Renal cortical epithelial cell (primary cell): ENCODE measurements around a stretch of chr2.

- RRBS: no CpG with 5 or more reads among the region's 2 CpGs
Measured at GRCh38 chr2:157836548-157836817, 39.6 kb downstream of the ACVR1 start.

GRCh38 chr2:158056952-158057485, 44.7 kb upstream of the UPP2 start:
- RRBS: no CpG with 5 or more reads among the region's 3 CpGs

DNA sequence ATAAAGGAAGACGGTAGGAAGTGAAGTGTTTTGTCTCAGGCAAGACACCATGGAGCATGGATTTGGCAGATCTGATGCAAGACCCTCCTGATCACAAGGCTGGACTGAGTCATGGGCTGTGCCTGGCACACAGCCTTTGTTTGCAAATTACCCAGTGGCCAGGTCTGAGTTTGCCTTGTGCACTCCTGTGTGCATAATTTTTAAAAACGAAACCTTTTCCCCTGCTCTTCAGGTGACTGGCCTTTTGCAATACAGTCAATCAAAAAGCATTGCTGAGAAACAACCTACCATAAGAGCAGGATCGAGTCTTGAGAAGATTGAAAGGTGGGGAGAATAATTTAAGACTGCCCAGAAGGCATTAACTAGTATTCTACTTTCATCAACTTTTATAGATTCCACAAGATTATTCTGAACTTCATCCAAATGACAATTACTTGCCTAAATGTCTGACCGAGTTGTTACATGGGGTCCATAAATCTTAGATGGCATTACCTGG, 1.8 kb upstream of the UPP2 start:
- RRBS: no CpG with 5 or more reads among the region's 4 CpGs

- RRBS: no CpG with 5 or more reads among the region's 2 CpGs
Measured at GRCh38 chr2:158558240-158558663, 101.5 kb downstream of the PKP4 start.

DNA sequence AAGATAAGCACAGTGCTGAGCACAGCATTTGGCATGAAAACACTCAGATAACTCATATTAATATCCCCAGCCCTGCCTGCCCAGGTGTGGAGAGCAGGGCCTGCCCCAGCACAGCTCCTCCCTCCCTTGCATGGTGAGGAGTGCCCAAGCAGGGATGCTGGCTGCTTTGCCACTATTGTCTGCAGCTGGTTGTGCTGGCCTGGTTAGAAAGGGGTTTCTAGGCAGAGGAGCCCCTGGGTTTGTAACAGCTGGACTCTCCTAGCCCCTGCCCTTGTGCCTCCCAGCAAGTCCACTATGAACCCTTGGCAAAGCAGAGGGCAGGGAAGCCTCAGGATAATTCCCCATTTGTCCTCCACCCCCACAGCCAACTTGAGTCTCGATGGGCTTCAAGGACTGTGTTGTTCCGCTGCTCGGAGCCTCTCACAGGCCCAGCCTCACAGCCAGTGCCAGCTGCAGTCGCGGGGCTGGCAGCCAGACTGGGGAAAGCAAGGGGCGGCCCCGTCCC, 72.1 kb upstream of the DAPL1 start:
- RRBS: no CpG with 5 or more reads among the region's 7 CpGs

GRCh38 chr2:159137804-159138233, 148.7 kb downstream of the WDSUB1 start:
- RRBS: no CpG with 5 or more reads among the region's 5 CpGs

GRCh38 chr2:159141165-159141740, 145.2 kb downstream of the WDSUB1 start:
- RRBS: no CpG with 5 or more reads among the region's 4 CpGs

- RRBS: no CpG with 5 or more reads among the region's 6 CpGs
Measured at GRCh38 chr2:159372932-159373415, 86.5 kb upstream of the WDSUB1 start.

- RRBS: no CpG with 5 or more reads among the region's 3 CpGs
Measured at GRCh38 chr2:159385014-159385404, 98.5 kb upstream of the WDSUB1 start.

DNA sequence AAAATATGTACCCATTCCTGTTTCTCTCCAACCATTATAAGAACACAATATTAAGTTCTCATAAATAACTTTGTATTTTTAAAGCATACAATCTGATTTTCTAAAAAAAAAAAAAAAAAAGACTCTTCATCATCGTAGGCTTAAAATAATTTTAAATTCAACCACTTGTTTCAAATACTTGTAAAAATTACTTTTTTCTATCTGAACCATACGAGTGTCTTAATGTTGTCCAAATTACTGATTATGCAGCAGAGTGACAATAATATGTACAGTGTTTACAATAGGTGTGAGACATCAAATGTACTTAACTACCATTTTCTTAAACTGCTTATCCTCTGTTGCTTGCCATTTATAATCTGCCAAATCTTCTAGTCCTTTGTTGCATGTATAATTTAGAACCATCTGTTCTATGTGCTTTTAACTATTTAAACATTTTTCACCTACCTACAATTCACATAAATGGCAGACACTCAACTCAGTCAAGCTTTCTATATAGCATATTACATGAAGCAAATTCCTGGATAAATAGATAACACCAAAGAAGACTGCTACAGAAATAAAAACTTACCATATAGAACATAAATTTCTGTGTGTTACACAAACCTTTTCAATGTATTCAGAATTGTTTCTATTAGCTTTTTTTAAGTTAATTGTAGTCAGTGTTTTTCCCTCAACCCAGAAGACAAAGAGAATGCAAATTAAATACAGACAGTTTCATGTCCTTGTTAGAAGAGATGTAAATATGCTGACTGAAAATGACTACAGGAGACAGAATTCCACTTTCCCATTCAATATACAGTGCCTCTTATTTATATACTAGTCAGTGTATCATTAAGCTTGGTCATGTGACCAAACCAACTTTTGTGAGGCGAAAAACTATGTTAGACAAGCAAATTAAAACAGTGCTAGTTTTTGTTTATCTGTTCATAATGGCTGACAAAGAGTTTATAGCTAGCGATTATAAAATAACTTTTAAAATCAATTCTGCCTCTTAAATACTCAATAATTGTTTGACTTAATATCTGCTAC, 2.7 kb downstream of the BAZ2B start:
- RRBS: no CpG with 5 or more reads among the region's 4 CpGs

DNA sequence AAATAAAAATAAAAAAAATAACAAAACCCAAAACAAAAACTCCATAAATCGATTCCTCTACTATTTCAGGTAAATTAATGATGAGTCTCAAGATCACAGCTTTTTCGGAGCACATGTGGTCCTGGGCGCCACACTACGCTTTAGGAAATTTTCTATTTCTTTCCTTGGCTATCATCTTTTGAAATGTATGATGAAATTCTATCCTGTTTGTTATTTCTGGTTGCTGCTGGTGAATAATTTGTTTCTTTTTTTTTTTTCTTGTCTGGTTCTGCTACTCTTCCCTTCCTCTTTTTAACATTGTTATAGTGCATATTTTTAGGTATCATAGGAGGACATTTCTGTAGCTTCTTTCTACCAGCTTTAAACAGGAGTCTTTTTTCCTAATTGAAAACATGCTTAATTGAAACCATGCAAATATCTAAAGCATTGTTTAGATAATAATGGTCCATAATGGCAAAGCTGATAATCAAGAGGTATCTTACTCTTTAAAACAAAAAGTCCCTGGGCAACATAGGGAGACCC, 19.1 kb upstream of the BAZ2B start:
- RRBS: no CpG with 5 or more reads among the region's 4 CpGs

GRCh38 chr2:159718679-159719199, 6.4 kb downstream of the MARCHF7 start:
- RRBS: no CpG with 5 or more reads among the region's 10 CpGs

DNA sequence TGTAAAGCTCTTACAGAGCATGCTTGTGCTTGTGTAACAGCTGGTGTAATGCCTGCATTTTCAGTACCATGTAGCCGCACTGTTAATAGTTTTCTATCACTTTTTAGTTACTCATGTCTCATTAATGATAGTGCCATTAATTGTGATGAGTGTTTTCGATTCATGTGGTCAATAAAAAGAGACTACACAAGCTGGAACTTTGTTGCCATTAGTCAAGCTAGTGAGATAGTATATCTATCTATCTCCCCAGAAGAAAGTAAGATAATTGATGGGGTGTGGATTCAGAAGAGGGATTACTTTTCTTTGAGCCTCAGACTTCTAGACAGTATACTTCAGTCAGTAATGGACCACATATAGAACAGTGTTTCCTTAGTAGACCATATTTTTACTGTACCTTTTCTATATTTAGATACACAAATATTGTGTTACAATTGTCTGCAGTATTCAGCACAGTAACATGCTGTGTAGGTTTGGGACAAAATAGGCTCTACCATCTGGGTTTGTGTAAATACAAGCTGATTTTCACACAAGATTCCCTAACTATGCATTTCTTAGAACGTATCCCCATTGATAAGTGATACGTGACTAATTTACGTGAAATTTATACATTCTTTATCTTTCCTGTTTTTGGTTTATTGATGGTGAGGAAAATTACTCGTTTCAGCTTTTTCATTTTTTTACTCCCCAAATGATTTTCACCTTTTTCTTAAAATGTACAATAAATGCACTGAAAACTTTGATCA, 27.6 kb downstream of the CD302 start:
- RRBS: no CpG with 5 or more reads among the region's 6 CpGs

DNA sequence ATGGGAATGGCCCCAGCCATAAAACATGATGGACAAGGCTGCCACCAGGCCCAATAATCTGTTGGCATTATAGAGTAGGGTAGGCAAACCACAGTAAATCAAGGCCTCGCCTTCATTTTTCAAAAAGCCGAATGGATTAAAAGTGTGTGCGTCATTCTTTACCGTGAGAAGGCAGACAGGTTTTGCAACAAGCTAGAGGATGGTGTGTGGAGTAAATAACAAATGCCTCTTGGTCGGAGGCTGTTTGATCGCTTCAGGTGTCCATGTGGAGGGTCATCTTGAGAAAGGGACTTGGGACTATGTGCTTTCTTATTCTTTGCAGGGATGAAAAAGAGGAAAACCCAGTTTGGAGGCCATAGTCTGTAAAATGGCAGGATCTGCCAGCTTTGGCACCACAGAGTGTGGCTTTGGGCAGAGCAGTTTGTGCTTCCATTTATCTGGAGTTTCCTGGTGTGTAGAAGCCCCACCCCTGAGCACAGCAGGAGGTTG, 57.1 kb upstream of the ITGB6 start:
- RRBS: no CpG with 5 or more reads among the region's 6 CpGs

GRCh38 chr2:160269157-160269816, 69.2 kb upstream of the ITGB6 start:
- RRBS: no CpG with 5 or more reads among the region's 9 CpGs

- RRBS: no CpG with 5 or more reads among the region's 22 CpGs
Measured at GRCh38 chr2:160271121-160272112, 71.3 kb upstream of the ITGB6 start.

DNA sequence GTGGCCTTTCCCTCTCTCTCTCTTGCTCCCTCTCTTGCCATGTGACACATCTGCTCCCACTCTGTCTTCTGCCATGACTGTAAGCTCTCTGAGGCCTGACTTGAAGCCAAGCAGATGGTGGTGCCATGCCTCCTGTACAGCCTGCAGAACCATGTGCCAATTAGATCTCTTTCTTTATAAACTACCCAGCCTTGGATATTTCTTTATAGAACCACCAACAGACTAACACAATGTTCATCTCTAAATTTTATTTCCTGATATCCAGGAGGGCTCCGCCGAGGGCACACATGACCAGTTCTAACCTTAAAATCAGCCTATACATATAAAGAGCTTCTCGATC, 108.7 kb downstream of the RBMS1 start:
- RRBS: no CpG with 5 or more reads among the region's 3 CpGs

- RRBS: no CpG with 5 or more reads among the region's 3 CpGs
Measured at GRCh38 chr2:160474111-160474468, 19.5 kb downstream of the RBMS1 start.

DNA sequence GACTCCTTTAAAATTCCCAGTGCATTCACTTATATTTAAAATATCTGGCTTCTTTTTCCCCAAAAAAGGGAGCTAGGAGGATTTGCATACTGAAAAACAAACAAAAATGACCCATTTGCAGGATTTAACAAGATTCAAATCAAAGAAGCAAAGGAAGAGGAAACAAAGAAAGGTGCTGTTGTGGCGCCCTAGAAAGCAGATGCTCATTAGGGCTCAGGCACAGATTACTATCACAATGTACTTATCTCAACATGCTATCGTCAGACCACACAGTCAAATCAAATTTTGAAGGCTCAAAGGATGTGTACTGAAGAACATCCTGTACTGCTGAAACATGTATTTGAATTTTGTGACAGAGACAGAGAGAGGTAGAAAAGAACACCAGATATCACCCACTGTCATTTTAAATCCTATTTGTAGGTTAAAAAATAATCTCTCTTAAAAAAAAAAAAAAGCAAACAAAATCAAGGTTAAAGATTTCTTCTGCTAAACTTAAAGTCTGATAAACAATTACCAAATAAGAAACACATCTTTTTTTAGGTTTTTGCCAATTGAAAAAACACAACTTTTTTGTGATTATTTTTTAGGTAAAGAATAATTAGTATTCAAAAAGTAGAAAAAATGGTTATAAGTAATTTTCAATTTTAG, 10.8 kb downstream of the RBMS1 start:
- RRBS: no CpG with 5 or more reads among the region's 2 CpGs

- RRBS: no CpG with 5 or more reads among the region's 10 CpGs
Measured at GRCh38 chr2:160491559-160492360, 1.8 kb downstream of the RBMS1 start.